Peripheral blood mononuclear cell (primary cell): ENCODE measurements around the gene SAP25.

DNA sequence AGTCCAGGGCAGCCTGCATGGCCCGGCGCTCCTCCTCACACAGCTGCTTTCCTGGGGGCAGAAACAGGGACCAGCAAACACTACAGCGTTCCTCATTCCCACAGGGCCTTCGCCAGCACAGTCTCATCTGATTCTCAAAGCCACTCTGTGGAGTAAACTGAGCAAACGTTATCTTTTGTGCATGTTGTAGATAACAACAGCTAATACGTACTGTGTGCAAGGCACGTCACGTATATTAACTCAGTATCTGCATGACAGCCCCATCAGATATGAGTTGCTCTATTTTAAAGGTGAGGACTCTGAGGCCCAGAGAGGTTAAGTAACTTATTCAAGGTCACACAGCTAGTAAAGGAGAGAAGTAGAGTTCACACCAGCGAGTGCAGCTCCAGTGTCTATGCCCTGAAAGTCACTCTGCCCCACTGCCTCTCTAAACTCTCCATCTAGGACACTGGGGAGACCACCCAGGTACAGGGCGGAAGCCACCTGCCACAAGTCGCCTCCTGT, 2.7 kb downstream of the TRAPPC14 start:
- PRO-cap, 8 experiments = no peak in any of the 8 experiments

DNA sequence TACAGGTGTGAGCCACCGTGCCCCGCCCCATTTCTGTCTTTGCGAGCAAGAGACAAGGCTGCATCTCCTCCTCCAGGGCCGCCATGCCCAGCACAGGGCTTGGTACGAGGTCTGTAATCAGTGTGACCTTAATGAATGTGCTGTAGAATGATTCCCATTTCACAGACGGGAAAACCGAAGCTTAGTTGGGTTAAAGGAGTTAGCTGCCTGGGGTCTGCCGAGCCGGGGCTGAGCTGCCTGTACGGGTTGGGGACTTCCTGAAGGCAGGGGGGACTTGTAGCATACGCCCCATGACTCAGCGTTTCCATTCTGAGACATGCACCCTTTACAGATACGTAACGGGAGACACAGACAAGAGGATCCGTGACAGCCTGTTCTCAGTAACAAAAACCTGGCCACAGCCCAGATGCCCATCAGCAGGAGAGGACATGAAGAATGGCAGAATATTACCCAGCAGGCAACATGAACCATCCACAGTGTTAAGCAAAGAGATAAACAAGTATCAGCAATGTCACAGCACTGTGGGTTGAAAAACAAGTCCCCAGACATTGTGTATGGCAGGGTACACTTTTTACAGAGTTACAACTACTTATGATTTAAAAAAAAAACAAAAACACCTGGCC, 23.7 kb downstream of the PVRIG start:
- PRO-cap, 8 experiments = no peak in any of the 8 experiments

GRCh38 chr7:100345707-100346248, 12.1 kb upstream of the PILRB start:
- PRO-cap, 8 experiments = no peak in any of the 8 experiments

DNA sequence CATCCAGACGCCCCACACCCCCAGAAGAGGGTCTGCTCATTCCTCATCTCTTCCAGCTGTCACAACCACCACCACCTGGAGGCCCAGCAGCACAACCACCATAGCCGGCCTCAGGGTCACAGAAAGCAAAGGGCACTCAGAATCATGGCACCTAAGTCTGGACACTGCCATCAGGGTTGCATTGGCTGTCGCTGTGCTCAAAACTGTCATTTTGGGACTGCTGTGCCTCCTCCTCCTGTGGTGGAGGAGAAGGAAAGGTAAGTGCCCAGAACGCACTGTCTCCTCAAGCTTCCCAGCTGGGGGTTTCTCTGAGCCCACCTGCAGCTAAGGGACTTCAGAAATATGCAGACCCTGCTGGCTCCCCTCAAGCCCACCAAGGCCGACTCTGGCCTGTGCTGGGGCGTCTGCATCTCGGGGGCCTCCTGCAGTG, 1.4 kb downstream of the PILRB start:
- PRO-cap, 8 experiments = no peak in any of the 8 experiments

DNA sequence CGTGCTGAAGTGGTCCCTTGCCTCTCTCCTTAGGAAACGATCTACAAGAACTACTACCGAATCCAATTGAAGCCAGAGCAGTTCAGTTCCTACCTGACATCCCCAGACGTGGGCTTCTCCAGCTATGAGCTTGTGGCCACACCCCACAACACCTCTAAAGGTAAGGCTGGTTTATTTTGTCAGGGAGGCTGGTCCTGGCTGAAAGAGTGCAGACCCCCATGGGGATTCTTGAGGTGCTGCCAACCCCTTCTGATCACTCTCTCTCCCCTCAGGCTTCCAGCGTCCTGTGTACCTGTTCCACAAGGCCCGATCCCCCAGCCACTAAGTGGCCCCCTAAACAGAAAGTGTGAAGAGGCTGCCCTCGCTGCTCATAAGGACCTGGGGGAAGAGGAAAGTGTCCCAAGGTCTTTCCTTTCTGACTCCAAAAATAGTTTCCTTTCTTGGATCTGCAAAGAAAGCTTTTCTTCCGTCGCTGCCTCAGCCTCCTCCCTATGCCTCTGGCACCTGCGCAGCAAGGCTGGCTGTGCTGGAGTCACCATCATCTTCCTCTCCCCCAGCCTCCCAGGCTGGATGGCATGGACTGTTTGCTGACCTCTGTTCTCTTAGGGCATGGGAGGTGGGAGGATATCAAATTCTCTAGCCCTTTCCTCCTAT, 2.9 kb downstream of the PPP1R35 start:
- PRO-cap, 8 experiments = peak in 2 of 8 experiments; most common minus-strand start position 543 of the sequence (in 1)

DNA sequence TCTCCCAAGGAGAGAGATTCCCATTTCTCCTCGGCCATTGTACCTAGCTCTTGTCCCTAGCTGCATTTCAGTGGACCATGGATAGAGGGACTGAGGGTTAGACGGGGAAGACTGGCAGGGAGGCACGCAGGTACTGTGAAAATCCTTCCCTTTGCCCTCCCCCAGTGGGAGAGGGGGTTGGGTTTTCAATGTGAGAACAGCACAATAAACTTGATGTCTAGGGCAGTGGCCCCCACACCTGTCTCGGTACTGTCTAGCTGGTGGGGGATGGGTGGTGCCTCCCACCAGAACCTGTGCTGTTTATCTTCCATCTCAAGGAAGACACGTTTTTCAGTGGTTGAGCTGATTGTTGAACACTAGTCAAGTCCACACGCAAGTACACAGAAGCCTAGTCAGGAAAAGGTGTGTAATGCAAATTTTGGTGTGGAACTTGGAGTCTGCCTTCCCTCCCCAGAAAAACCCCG, 2.4 kb downstream of the PPP1R35 start:
- PRO-cap, 8 experiments = peak in 5 of 8 experiments; most common plus-strand start position 254 of the sequence (in 3); most common minus-strand start position 245 of the sequence (in 4)

GRCh38 chr7:100538263-100538716, 713 bp upstream of the AGFG2 start:
- PRO-cap, 8 experiments = no peak in any of the 8 experiments

- PRO-cap, 8 experiments = no peak in any of the 8 experiments
These were observed 5.3 kb downstream of the SAP25 start for GRCh38 chr7:100568442-100568767.

DNA sequence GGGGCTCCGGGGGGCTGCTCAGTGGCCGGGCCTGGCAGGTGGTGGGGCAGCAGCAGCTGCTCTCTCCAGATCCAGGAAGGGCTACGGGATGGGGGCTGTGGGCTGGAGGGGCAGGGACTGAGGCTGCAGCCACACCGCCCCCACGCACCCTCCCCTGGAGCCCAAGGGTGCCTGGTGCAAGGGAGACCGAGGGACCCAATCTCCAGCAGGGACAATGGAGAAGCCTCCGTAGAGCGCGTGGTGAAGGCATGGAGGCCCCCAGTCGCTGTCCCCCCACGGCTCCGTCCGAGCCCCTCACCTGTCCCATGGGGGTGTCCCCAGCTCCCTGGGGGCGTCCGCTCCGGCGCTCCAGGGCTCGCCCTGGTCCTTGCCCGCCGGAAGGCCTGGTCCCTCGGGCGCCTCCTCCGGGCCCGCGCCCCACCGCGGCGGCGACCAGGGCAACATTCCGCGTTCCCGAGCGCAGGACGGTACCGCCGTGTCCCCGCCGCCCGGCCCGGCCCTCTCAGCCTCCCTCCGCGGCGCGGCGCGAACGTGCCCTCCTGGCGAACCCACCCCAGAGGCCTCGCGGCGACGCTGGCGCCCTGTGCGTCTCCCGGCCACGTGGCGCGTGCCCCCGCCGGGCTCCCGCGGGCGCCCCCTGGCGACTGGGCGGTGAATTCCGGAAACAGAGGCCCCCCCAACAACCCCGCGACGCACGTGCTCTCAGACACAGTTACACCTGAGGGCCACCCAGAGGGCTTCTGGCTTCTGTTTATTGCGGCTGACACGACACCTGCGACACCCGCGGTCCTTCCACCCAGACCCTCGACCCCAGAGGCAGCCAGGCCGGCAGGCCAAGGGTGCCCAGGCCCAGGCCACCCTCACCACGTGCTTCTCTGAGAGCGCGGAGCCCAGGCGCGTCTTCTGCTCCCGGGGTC, at the start of gene SAP25:
SAP25 (minus strand) TSS at position 602 of the 917 bp plus-strand sequence.
- PRO-cap, 8 experiments = peak in 4 of 8 experiments; most common minus-strand start position 692 of the sequence (in 2)

- PRO-cap, 8 experiments = no peak in any of the 8 experiments
These were observed 780 bp downstream of the PCOLCE start for GRCh38 chr7:100602682-100603603.

DNA sequence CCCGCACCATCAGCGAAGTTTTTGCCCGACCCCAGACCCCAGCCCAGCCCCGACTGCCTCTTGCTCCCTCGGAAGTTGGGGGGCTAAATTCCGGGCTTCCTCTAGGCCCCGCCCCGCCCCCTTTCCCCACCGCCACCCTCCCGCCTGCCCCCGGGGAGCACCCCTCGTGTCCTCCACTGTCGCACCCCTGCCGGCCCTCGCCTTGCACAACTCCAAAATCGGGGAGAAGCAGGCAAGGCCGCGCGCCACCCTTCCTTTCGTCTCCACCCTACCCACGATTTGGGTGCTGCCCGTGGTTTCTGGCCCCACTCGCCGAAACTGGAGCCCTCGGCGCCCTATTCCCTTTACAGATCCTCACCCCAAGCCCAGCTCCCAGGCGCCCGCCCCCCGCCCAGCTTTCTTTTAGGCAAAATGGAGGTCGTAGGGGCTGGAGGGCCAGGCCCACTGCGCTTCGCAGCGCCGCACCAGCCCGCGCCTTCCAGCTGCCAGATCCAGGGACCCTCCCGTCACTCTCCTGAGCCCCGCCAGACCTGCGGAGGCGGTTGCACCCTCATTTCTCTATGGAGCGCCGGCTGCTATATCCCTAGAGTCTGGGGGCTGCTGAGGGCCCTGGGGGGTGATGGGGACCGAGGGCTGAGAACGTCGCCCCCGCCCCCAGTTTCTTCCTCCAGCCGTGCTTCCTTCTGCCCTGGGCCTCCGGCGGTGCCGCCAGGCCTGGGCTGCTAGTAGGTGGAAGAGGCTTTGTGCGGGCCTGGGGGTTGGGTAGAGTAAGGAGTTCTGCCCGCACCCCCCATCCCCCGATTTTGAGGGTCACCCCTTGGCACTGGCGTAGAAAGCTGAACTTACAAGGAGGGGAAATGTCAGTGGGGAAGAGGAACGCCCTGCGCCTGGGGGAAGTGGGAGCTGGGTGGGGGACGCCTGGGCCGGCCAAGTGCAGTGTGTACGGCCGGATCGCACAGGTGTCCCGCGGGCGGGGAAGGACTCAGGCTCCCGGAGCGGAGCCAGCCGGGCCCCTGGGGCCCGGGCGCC, 902 bp downstream of the GNB2 start:
- PRO-cap, 8 experiments = peak in 8 of 8 experiments; most common plus-strand start position 215 of the sequence (in 8); most common minus-strand start position 55 of the sequence (in 3)

DNA sequence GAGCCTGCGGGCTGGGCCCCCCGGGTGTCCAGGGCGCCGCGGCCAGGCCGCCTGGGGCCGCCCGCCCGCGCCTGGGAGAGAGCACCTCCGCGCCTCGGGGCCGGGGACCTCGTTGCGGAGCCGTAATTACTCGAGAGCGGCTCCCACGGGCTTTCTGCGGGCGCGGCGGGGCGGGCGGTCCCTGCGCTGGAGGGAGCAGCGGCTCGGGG, 1.5 kb downstream of the GNB2 start:
- PRO-cap, 8 experiments = no peak in any of the 8 experiments

DNA sequence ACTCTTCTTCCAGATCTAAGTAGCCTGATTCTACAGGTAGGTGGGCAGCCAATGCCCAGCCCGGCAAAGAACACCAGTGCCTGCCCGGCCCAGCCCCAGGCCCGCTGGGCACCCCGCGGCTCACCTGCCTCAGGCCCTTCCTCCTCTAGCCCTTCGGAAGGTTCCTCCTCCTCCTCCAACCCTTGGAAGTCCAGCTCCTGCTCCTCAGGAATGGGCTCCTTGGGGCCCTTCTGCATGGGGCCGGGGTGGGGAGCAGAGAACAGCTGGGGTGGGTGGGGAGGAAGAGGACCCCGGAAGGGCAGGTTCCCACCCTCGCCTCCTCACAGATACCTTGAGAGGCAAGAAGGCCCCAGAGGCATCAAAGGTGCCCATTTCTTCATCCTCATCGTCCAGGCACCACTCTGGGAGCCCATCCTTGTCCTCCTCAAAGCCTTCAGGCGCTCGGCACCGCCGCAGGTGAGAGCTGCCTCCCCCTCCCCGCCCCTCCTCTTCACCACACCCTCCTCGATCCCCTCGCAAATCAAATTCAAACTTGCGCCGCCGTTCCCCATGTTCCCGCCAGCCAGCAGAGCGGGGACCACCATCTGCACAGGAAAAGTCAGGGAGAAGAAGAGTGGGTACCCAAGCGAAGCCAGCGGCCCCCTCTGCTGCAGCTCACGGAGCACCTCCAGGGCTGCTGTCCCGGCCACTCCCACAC, 8.1 kb downstream of the GIGYF1 start:
- PRO-cap, 8 experiments = no peak in any of the 8 experiments

DNA sequence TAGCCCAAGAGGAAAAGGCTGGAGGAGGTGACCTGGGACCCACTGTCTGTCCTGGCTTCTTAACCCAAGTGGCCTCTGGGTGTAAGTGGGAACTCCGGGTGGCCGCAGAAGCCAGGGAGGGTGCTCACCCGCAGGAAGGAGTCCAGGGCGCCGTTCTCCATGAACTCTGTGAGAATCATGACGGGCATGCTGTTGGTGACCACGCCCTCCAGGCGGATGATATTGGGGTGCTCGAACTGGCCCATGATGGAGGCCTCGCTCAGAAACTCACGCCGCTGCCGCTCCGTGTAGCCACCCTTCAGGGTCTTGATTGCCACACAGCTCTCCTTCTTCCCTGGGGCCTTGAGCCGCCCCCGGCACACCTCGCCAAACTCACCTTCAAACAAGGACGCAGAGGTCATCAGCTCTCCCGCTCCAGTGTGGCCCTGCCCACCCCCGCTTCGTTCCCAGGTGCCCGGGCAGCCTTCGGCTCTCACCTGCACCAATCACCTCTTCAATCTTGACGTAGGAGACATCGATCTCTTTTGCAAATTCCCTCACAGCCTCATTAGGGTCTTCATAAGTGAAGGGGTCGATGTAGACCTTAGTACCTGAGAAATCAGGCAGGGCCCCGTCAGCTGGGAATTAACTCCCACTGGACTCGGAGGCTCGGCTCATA, 14.6 kb downstream of the EPHB4 start:
- PRO-cap, 8 experiments = no peak in any of the 8 experiments

DNA sequence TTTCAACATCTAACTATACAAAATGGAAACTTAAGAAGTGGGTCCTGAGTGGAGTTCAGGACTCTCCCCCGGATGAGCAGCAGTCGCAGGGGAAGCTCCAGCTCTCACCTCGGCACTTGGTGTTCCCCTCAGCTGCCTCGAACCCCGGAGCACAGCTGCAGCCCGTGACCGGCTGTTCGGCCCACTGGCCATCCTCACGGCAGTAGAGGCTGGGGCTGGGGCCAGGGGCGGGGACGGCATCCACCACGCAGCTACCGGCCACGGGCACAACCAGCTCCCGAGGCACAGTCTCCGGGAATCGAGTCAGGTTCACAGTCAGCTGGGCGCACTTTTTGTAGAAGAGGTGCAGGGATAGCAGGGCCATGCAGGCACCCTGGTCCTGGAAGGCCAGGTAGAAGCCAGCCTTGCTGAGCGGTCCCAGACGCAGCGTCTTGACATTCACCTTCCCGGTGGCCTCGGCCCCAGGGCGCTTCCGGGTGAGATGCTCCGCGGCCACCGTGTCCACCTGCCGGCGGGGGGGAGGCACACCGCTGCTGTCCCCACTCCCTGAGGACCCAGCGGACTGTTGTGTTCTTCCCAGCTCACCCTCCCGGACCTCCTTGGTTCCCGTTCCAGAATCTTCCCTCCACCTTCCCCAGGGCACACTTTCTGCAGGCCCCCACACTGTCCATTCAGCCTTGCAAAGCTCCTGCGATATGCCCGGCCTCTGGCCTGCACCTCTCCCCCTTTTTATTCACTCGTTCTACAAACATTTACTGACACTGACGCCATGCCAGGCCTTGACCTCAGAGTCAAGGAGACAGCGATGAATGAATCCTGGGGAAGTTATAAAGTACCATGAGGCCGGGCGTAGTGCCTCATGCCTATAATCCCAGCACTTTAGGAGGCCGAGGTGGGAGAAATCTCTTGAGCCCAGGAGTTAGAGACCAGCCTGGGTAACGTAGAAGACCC, 4.9 kb downstream of the EPHB4 start:
- PRO-cap, 8 experiments = no peak in any of the 8 experiments

DNA sequence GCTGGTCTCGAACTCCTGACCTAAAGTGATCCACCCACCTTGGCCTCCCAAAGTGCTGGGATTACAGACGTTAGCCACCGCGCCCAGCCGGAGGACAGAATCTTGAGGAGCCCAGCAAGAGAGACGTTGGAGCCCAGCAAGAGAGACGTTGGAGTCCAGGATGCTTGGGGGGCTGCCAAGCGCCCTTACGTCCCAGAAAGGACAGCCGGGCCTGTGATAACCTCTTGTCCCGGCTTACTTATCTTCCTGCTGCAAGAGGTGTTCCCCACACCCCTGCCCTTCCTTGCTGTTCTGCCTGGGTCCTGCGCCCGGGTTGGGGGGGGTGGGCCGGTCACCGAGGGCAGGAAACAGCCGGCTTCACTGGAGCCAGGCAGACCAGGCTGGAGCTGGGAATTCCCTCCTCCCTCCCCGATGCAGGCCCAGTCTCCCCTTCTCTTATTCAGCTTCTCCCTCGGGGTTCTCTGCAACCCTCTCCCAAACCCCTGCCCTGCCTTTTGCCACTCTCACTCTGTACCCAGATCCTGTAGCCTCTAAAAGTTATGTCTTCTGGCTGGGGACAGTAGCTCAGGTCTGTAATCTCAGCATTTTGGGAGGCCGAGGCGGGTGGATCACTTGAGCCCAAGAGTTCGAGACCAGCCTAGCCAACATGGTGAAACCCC, 2.0 kb upstream of the EPHB4 start:
- PRO-cap, 8 experiments = no peak in any of the 8 experiments

GRCh38 chr7:100835586-100836859, 8.7 kb upstream of the EPHB4 start:
- PRO-cap, 8 experiments = no peak in any of the 8 experiments

GRCh38 chr7:100874057-100874808, 670 bp upstream of the SRRT start:
- PRO-cap, 8 experiments = no peak in any of the 8 experiments

GRCh38 chr7:100924191-100924899, 25.0 kb upstream of the MUC3A start:
- PRO-cap, 8 experiments = no peak in any of the 8 experiments

GRCh38 chr7:100968543-100969108, 739 bp upstream of the MUC12 start:
- PRO-cap, 8 experiments = no peak in any of the 8 experiments